Hair follicular keratinocyte (primary cell): ENCODE results near the gene LSM8.

DNA sequence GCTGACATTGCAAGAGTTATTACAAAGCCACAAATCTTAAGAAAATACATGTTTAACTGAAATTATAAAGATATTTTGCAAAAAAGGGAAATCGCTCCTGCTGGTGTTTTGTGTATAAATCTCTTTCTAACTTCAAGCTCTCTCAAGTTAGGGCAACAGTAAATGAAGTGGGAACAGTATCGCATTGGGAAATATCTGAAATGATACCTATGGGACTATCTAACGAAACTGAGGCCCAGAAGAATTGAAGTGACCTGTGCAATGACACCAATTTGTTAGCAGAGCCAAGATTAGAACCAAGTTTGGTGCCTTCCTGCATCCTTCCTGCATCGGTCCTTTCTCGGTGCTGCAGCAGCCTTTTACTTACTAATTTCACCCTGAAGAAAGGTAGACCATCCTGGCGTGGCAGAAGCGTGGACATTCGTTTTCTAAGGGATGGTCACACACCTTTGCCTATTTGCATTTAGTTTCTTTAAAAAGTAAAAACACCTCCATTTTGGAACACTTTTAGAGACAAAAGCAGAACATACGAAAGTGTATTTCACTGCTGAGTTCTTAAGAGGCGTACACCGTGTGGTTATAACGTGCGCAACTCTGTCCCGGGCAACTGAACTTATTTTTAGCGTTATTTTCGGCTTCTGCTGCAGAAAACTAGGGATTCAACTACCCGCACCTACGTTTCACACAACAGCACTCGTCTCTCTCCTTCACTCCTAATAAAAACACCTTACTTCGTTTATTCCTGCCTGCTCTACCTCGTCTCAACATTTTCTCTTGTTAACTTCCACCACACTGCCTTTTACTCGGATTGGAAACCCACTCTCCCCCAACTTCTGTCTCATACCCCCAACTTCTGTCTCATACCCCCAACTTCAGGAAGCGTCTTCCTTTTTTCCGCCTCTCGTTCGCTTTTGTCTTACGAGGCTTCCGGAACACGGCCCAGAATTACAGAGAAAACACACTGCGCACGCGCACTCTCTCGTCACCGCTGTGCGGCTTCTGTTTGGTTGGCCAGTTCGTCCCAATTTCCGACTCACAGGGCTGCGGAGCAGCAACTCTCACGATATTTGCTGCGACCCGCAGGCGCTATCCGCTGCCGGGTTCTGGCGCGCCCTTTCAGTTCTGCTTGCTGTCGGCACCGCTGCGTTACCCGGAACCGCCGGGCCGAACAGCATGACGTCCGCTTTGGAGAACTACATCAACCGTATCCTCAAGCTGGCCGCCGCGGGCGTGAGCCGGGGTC is at the start of gene LSM8:
Gene LSM8, plus strand, starts transcription at position 1,114 of the 1,243 bp plus-strand sequence.
- RAMPAGE, long total RNA, result start-site peak on the plus strand centred at position 1,095 of the sequence, 50 bp wide, 158 and 31 reads in 2 replicates

- RAMPAGE, long total RNA, result no peak
Observed at GRCh38 chr7:118184294-118184621, 294 bp downstream of the LSM8 start.

DNA sequence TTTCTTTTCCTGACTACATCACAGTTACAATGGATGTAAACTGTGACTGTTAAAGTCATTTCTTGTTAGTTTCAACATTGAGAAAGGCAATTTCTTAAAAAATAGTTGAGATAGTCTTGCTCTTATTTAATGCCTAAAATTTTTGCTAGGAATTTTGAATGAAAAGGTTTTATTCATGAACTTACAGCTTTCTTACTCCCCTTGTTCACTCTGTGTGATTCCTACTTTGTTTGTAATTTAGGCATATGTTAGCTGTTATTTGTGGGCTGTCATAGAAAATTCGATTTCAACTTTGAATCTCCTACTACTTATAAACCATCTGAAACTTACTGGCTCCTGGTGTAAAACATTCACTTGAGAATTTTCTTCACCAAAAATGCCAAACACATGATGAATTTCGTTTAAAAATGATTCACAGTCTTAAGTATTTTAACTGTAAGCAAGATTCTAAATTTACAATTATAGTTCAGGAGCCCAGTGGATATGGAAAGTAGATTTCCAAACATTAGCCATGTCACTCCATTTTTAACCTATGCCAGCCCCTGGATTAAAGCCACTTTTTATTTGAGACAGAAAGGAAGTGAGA is 3.0 kb downstream of the CPED1 start:
- RAMPAGE, long total RNA, result no peak

DNA sequence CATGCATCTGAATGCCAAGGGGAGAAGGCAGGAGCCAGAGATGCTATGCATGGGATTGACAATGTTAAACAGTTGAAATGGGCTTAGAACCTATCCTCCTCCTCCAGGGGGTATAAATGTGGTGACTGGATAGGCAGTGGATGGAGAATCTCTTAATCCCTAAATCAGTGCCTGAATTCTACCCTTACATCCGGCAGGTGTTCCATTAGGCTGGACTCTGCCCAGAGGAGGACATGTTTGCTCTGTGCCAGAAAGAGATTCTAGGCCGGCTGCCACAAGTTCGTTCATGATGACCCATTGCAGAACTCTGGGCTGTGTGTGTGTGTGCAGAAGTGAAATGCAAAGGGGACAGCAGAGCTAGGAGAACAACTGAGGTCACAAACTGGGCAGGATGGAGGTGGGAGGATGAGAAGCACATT is 15.7 kb downstream of the CPED1 start:
- RAMPAGE, long total RNA, result no peak

DNA sequence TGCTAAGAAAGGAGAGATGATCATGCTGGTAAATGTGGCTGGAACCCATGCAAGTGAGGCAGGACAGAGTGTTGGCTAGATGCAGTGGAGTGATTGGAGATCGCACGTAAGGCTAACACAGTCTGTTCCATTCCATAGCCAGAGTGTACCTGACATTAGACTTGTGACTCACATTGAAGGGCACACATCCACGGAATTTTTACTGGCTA is 80.8 kb downstream of the CPED1 start:
- RAMPAGE, long total RNA, result no peak

- RAMPAGE, long total RNA, result no peak
Observed at GRCh38 chr7:121186704-121187418, 141.9 kb upstream of the WNT16 start.

DNA sequence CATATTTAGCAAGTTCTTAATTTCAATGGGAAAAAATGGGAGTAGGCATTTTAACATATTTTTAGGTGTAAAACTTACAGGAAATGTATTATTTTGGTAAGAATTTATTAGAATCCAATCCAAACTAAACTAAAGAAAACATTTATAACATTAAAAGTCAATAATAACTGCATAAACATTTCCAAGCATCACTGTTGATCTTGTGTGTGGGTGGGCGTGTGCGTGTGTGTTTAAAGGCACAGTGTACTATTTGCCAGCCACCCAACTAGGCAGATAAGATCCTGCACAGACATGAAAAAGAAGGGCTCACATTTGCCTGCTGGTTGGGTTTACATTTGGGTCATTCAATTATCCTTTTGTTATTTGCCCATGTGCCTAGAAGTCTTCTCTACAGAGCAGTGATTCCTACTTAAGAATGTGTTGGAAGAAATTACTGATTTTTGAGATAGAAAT is 31.0 kb upstream of the WNT16 start:
- RAMPAGE, long total RNA, result no peak

DNA sequence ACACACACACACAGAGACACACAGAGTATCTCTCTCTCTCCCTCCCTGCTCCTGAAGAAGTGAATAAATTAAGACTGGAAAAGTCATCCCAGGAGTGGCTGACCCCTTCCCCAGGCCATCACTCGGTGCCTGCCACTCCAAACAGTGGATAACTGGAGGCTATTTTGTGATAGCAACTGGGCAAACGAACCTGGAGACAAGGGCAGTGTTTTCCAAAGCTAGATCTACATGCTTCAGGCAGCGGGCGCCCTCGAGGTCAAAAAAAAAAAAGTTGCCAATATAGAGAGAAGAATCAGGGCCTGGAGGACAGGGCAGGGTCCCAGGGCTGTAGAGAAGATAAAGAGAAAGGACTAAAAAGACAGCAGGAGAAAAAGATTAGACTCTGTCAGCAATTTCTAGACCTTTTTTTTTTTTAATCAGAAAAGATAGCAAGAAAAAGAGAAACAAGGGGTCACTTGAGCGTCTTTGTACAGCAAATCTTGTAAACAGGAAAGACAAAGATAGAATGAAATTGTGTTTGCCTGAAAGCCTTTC is 4.7 kb downstream of the LMOD2 start:
- RAMPAGE, long total RNA, result no peak

DNA sequence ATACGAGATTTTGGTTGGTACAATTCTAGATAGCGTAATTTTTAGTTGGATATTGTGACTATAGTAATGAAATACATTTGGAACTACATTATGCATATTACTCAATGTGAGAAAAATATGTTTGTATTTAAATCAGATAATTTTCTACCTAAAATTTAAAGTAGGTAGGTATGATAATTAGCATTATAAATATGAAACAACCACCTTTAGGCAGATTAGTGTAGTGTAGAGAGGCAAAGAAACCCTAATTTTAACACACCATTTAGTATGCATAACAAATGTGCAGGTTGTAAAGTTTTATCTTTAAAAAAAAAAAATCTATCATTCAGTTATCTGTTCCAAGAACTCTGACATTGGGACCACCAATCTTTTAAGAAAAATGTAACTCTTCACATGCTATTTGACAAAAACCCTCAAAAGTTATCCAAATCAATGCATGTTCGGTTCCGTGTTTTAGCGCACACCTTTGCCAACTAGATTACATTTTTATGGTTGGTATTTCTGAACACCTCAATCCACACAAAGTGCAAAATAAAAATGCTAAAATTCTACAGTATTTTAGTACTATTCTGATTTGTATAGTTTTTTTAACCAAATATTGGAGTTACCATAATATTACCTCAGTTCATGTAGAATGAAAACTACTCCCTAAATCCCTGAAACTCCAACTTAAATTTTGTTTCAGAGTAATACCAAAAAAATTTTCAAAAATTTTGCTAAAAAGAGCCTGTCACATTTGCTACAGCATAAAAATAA is 27.6 kb downstream of the LMOD2 start:
- RAMPAGE, long total RNA, result no peak

GRCh38 chr7:123695653-123696166 is 40.0 kb downstream of the LMOD2 start:
- RAMPAGE, long total RNA, result no peak

- RAMPAGE, long total RNA, result no peak
Observed at GRCh38 chr7:123719094-123720357, 29.3 kb downstream of the WASL start.

DNA sequence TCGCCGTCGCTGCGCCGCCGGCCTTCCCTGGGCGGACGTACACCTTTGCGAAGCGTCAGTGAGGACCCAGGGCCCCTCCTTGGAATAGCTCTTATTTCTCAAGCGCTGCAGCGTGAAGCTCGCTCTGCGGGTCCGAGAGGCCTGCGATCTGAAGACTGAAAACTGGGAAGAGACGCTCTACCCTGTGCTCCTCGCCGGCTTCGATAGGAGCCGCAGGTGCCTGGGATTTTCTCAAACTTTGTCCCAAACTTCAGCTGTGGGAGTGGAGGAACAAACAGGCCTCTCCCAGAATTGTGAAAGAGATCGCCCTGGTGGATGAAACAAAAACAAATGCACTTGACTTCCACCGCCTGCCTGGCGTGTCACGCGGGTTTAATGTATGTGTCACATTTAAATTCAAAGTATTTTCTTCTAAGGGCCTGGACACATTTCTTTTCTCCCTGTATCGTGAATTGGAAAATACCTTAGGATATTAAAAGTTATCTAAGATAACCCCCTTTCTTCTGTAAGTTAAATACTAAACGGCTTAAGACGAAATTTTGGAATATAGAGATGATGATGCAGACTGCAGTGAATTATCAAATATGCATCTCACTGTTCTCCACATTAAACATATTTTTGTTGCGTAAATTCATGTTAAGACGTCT is 677 bp upstream of the WASL start:
- RAMPAGE, long total RNA, result no peak

- RAMPAGE, long total RNA, result no peak
Observed at GRCh38 chr7:123750256-123750657, 1.5 kb upstream of the WASL start.

DNA sequence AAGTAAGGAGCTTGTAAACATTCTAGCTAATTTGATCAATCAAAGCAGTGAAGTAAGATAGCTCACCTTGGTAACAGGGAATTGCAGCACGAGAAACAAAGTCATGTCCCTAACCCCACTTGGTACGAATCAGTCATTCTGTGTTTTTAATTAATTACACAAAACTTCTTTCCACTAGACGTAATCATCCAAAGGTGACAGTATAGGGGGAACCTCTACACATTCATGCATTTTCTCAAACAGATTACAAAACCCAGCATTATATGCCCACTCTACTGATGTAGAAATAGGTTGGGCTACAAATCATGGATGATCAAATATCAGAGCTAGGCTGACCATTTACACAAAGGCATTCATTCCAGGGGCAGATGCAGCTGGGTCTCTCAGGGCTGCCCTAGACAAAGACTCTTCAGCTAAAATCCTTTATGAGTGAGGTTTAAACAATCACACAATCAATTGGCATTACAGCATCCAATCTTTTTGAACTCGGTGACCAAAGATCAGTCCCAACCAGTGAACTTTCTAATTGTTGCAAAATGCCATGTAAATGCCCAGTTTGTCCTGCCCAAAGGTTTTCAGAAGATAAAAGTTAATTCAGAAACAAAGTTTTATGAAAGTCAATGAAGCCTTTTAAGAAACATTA is 41.3 kb downstream of the GPR37 start:
- RAMPAGE, long total RNA, result no peak

DNA sequence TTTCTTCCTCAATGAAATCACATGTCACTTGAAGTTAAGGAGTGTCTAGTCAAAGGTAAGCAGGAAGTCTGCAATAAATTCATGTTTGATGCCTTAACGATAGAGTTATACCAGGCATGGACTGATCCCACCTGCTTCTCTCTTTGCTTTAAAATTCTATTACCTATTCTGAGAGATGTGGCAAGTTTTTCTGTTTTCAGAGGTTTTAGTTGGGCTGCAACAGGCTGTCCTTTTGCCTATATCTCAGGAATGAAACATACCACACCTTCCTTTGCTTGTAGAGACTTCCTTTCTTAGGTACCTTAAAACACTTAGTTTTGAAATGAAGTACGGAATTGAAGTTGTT is 62.3 kb downstream of the ZNF800 start:
- RAMPAGE, long total RNA, result no peak

GRCh38 chr7:127351160-127352308 is 41.0 kb downstream of the ZNF800 start:
- RAMPAGE, long total RNA, result no peak

- RAMPAGE, long total RNA, result no peak
Observed at GRCh38 chr7:127374577-127375072, 17.9 kb downstream of the ZNF800 start.

DNA sequence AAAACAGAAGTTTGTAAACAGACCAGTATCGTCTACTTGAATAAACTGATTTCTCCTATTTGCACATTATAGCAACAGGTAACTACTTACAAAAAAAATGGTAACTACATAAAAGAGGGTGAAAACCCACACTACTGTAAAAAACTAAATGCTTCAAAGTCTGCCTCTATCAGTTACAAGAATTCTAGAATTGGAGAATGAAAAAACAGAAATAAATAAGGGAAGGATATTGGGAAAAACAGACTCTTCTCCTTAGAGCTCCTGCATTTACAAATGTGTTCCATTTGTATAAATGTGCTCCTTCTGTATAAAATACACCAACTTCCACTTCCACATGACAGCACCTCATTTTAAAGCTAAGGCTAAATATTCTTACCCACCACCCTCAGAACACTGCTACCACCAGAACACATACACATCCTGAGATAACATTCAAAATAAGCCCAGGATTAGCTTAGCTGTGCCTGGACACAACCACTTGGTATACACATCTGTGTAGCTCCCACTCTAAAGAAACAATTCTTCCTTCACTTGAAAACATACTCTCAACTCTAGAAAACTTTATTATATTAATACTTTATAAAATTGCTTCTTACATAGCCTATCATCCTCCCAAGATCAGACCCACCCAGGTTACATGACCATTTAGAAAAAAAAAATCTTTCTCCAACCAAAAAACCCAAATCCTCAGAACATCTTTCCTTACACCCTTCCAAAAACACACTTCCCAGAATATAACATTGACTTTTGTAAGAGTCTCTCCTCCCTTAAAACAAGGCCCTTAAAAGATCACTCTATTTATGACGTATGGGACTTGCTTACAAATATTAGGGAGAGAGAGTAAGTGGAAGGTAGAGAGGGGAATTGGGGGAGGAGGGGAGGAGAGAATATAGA is 3.9 kb downstream of the ZNF800 start:
- RAMPAGE, long total RNA, result no peak

- RAMPAGE, long total RNA, result no peak
Observed at GRCh38 chr7:127392972-127393789, 673 bp upstream of the ZNF800 start.

DNA sequence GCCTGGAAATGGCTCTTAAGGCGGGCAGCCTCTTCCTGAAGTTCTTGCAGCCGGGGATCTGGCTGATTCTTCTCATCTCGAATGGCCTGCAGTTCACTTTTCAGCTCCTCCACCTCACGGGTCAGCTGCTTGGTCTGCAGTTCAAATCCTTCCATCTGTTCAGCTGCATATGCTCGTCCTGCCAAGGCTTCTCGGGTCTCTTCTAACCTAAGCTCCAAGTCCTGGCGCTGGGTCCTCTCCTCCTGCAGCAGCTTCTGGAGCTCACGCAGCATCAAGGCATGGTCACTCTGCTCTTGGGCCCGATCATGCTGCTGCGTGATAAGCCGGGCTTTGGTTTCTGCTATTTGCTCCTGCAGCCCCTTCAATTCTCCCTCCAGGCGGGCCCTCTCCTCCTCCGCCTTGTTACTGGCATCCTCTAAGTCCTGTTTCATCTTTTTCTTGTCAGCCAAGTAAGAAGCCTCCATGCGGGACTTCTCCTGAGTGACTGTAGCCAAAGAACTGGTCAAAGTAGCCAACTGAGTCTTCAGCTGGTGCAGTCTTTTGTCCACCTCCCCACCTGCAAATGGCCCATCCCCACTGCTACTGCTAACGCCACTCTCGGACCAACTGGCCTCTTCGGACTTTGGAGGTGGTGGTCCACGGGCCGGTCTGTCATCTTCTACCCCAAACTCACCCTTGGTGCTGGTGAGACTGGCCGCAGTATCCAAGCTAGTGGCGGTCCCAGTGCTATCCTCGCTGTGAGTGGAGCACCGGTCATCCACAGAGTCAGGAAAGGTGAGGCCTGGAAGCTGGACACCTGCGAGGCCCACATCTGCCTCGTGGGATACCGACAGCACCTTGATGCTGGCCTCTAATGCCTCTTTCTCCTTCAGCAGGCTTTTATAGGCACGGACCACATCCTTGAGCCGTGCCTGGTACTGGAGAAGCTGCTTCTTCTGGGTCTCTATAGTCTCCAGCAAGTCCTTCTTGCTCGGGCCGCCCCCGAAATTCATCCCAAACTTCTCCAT is 917 bp downstream of the GCC1 start:
- RAMPAGE, long total RNA, result no peak